ENCODE data around the gene DIS3L.

- PRO-cap, result no peak
These were observed 36.5 kb upstream of the DENND4A start for GRCh38 chr15:65828522-65829130.

DNA sequence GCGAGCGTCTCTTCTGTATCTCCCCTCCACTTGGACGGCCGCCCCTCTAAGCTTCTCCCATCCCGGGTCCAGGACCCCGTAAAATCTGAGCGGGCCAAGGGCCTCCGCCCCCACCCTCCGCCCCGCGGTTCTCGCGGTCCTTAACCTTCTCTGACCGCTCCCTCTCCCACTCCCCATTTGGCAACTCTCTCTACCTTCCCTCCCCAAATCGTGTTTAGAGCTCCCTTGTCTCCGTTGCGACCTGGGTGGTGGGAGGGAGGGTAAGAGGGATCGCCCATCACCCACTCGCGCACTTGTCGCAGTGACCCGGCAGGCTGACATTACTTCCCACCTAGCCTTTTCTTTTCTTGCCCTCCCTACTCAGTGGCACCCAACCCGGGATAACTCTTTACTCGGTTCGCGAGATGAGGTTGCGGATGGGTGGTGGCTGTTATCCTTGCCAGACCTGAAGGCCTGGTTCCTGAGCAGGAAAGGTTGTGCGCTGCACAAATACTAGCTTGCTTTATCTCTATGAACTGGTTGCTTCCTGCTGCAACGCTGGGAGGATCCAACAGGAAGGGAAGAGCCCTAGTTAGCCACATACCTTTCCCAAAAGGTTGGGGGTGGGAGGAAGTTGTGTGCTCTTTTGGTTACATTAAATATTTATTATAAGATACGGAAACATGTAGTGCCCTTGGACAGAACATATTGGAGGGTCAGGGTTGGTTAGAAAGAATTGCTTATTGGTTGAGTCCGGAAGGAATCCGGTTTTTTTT is 1.0 kb downstream of the RAB11A start:
- PRO-cap, result unidirectional peak, minus-strand start at position 462 of the sequence

DNA sequence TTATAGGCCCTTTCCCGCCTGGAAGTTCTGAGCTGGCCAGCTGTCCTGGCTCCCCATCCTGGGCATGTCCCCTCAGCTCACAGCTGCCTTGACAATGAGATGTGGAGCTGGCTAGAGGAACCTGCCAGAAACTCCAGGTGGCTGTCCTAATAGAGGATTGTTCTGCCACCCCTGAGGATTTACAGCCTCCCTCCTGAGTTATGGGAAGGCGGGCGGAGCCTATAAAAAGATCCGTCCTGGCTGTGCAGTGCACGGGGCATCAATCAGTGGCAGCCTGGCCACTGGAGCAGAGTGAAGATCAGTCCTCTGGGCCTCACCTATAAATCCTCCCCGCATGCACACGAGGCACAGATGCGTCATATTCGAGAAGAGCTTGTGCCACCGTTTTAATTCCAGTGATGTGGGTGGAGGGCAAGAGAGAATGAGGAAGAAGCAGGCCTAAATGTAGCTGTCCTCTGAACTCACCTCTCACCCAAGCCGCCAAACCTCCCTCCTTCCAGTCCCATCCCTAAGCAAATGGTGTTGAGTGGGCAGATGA is 90.0 kb downstream of the MEGF11 start:
- PRO-cap, result no peak

GRCh38 chr15:66292434-66292884 is 909 bp upstream of the DIS3L start:
- PRO-cap, result no peak

GRCh38 chr15:66293092-66293772 is at the start of gene DIS3L:
Gene DIS3L, plus strand, starts transcription at chr15:66293568.
- PRO-cap, result bidirectional peak, plus-strand start at chr15:66293487, minus-strand start at chr15:66293490; bidirectional peak, plus-strand start at chr15:66293815, minus-strand start at chr15:66293708

DNA sequence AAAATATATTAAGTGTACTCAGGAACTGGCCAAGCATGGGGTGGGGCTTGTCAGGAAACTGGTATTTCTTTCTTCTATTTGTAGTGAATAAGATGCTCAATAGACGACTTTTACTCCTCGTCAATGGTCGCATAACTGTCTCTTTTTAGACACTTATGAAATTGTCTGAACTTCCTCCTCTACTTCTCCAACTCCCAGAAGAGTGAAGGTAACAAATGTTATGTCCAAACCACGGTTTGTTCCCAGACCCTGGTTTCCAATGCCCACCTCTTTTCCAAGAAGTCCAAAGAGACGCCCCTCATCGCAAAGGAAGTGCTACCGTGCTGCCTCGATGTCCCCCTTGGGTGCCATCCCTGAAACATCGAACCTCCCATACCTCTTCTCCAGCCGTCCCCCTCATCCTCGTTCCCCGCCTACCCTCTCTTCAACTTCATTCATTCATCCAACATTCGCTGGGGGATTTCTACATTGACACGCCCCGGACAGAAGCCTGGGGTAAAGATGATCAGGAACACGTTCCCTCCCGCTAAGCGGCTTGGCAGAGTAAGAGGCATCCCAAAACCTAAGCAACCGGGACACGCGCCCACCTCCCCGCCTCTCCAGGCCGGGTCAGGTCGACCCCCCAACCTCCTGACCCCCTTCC is 488 bp downstream of the TIPIN start:
- PRO-cap, result no peak

- PRO-cap, result no peak
These were observed 17.9 kb downstream of the MAP2K1 start for GRCh38 chr15:66404508-66405190.

DNA sequence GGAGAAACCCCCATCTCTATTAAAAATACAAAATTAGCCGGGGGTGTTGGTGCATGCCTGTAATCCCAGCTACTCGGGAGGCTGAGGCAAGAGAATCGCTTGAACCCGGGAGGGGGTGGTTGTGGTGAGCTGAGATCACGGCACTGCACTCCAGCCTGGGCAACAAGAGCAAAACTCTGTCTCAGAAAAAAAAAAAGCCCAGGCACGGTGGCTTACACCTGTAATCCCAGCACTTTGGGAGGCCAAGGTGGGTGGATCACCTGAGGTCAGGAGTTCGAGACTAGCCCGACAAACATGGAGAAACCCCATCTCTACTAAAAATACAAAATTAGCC is 53.5 kb downstream of the SNAPC5 start:
- PRO-cap, result no peak

DNA sequence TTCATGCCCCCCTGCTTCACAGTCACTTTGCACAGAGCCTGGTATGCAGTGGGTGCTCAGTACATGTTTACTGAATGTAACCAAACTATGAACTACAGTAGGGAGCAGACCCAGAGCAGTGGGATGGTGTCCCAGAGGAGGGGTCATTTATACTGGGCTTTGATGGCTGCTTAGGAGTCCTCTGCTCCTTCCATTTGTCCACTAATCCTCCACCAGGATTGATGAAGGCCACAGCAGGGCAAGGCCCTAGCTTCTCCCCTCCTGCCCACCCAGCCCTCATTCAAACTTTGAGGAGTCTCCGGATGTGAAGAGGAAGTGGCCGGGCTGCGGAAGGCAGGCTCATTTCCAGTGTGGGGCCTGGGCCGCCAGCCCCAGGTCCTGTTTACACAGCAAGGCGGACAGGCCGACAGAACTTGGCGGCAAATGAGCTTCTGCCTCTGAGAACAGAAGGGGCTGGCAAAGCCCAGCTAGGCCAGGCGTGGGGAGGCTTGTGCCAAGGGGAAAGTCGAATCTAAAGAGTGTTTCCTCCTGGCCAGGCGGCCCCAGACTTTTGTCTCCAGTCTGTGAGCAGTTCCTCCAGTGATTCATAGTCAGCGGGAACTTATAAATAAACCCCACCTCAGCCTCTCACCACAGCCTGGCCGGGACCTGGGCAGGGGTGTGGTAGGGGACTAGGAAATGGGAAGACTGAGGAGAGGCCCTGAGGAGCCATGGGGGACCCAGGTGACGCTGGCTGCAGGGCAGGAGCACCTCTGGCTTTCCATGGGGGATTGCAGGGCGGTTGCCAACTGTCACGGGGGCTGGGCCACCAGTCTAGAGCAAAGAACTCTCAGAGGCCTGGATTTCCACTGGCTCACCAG is 51.6 kb upstream of the LCTL start:
- PRO-cap, result bidirectional peak, plus-strand start at position 633 of the sequence, minus-strand start at position 380 of the sequence

DNA sequence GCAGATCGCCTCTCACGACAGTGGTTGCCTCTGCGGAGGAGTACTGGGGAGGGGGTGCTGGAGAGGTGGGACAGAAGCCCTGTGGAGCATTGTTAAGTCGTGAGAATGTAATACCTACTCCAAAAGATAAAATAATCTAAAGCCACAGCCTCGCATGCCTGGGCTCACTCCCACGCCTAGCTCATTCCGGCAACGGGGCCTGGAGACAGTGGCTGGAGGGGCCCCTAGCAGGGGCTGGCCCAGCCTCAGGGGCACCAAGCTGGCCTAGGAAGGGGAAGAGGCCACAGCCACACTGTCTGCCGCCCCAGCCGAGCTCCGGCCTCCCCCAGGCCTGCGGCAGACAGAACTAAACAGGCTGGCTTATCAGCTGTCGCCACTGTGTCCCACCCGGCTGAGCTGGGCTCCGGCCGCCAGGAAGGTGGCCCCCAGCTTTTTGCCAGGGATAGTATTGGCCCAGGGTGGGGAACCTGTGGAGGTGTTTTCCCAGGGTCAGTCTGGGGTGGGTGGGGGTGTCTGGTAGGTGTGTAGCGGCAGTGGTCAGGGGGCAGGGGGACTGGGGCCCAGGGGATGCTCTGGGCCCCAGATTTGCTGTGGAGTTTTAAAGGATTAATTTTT is 65.2 kb upstream of the LCTL start:
- PRO-cap, result no peak

- PRO-cap, result bidirectional peak, plus-strand start at chr15:66644665, minus-strand start at chr15:66644591
These were observed 57.6 kb upstream of the SMAD6 start for GRCh38 chr15:66644331-66644942.

DNA sequence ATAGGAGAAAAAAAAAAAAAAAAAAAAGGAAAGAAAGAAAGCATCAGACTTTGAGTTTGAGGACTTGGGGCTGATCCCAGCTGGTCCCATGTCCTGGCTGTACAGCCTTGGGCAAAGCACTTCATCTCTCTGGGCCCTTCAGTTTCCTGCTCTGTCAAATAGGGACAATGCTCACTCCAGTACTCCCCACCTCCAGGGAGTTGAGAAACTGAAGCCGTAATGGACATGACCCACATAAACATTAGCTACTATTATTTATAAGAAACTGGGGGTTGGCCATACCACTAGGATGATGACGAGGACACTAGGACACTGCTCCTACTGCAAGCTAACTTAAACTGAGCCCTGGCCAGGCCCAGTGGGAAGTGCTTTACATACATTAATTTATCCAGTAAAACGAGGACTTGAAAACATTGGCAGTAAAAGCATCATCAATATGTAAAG is 22.9 kb upstream of the SMAD6 start:
- PRO-cap, result no peak

- PRO-cap, result no peak
These were observed 31.5 kb upstream of the SMAD3 start for GRCh38 chr15:67033922-67034344.

- PRO-cap, result no peak
These were observed 22.8 kb downstream of the SMAD3 start for GRCh38 chr15:67088140-67088646.

GRCh38 chr15:67127911-67128592 is 62.6 kb downstream of the SMAD3 start:
- PRO-cap, result no peak

GRCh38 chr15:67166257-67167094 is 88.0 kb downstream of the AAGAB start:
- PRO-cap, result no peak

- PRO-cap, result no peak
These were observed 79.6 kb downstream of the AAGAB start for GRCh38 chr15:67174566-67175504.

DNA sequence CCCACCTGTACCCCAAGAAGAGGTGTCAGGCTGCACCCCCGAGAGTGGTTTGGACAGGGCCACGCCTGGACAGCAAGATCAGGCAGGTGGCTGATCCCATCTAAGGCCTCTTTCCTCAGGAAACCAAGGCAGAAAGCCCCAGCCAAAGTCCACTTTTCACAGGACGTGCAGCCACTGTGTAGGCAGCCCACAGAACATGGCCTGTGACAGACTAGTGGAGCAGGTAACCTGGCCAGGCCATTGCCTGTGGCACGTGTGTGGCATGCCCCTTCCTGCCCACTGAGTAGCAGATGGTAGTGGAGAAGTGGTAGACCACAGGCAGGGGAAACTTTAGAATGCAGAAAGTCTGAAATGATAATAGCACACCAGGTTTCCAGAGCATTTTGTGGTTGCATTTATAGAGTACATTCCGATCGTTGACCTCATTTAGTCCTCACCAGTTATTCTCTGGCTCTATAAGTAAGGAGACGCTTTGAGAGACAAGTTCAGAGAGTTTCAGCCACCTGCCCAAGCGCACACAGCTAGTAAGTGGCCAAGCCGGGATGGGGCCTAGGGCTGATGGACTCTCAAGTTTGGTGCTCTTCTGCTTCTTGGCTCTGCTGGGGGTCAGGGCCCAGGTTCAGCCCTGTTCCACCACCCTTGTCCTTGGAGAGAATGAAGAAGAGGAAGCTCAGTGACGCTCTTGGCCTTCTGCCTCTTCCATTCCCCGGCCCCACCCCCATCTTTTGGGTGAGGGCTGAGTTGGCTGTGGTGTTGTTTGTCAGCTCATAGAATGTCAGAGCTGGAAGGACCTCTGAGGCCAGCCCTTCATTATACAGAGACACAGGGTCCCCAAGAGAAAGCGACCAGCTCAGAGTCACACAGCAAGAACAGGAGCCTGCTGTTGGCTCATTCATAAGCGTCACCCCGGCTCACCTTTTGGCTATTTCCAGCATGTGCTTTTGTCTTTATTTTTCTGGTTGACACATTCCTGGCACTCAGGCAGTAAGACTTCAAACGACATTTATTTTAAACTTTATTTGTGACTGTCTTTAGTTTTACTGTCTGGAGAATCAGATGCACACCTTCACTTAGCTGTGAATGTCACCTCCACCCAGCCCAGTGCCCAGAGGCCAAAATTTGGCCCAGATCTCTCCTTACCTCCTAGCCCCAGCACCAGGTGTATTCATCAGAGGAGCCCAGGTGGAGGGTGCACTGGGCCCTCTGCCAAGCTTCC is 68.4 kb downstream of the AAGAB start:
- PRO-cap, result no peak

DNA sequence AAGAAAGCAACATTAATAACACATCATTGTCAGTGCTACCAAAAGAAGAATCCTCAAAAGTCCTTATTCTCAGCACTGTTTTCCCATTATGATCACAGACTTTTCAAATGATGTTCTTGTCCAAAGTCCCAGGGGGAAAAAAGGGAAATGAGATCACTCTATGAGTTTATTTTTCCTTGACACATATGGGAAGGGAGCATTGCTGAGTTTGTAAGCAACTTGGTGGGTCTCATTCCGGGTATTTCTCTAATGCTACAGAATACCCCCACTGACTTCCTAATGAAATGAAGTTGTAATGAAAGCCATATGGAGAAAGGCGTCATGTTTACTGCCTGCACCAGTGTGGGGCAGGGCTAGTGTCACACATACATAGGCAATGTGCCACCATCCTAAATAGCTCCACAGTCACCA is 41.2 kb upstream of the C15orf61 start:
- PRO-cap, result no peak

GRCh38 chr15:67746441-67746956 is 78.8 kb upstream of the SKOR1 start:
- PRO-cap, result no peak